CD14-positive monocyte (primary cell): Measurements from ENCODE around the gene LAD1.

DNA sequence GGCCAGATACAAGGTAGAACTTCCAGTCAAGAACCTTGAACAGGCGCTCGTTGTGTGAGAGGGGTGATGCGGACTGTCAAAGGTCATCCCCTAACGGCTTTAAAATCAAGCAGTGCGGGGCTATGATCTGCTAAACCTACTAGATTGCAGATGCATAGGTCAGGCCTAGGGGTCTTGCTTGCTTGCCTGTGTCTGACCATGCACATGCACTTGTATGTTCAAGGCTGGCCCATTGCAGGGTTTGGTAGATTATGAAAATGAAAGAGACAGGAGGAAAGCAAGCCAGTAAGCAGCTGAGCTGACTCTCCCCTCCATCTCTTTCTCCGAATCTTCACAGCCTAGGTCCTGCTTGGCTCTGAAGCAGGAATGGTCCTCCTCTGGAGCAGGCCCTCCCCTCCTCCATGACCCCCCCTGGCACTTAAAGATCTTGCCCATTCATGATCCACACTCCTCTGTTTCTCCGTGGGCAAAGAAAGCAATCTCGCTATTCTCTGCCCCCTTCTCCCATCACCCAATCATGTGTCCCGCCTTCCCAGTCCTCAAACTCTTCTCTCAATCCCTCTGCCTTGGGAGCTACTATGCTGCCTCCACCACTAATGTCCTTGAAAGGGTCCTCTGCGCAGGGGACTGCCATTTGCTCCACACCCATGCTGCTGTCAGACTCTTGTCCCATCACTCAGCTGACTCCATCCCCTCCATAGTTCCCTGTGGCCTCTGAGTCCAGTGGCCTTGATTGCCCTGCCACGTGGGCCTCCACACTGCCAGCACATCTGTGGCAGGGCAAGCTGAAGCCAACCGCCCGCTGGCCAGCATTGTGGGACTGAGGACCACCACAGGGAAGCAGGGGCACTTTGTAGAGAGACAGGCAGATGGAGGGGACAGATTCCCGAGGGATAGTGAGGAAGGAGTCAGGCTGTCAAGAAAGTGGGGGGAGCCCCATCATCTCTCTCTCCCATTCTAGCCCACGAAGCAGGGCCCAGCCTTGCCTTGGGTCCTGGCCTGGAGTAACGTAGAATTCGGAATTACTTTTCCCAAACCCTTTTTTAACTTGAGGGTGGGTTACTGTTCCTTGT, 1.2 kb upstream of the TNNT2 start:
- CAGE, long polyA plus RNA: no peak

DNA sequence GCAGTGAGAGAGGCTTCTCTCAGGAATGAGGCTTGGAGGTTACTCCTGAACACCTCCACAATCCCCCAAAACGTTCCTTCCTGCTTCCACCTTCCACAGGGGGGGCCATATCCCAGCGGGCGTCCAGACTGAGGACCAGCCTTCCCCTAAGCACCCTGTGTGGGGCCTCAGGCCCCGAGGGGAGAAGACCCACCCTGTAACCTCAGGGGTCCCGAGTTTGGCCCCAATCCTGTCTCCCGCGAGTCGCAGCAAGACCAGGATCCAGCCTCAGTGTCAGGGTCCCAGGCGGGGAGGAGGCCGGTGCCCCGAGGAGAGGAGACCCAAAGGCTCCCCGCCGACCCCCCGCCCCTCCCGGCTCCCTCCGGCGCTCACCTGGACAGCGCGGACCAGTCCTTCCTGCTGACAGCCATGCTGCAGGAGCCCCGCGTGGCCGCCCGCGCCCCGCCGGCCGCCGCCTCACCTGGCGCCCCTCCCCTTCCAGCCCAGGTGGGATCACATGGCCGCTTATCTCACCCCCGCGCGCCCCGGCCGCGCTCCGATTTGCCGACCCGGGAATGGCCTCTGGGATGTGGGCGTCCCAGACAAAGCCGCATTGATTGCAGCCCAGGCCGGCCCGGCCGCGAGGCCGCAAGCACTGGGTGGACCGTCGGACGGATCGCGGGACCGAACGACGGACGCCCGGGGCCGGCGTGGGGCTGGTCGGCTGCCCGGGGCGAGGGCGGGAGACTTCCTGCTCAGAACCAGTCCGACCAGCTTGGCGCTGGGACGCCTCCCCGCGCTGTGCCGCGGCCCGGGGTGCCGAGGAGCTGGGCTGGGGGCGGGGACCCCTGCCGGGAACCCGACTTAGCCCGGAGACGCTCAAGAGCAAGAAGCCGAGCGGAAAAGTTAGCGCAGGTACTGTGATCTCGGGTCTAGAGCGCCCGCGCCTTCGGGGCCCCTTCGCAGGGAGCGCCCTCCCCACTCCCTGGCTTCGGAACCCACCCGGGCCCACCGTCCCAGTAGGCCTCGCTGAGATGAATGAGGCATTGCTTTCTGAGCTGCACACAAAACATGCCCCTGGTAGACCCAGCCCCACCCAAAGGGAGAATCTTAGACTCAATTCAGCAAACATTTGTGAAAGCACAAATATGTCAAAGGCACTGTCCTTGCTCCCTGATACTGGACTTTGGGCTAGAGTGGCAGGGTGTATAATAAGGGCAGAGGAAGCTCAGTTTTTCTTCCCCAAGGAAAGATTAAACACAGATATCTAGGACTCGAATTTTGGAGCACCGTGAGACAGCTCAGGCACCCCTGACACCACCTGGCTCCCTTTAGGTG, at the start of gene LAD1:
Gene LAD1, minus strand, starts transcription at position 428 of the 1,317 bp plus-strand sequence.
- CAGE, long polyA plus RNA: no peak

DNA sequence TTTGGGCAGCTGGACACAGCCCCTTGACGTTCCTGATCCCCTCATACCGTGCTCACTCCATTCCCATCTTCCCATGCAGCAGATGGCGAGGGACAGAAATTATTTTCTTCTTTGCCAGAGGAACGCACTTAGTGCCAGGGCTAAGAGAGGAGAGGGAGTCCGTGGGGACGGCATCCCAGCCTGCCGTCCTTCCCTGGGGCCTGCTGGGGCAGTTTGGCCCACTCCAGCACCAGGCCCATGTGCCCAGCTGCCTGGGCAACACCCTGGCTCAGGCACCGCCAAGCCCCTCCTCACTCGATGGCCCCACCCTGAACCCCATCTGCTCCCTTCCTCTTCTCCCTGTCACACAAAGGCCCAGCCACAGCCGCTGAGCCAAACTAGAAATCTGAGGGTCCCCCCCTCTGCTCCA, 8.1 kb upstream of the TNNI1 start:
- CAGE, long polyA plus RNA: no peak

DNA sequence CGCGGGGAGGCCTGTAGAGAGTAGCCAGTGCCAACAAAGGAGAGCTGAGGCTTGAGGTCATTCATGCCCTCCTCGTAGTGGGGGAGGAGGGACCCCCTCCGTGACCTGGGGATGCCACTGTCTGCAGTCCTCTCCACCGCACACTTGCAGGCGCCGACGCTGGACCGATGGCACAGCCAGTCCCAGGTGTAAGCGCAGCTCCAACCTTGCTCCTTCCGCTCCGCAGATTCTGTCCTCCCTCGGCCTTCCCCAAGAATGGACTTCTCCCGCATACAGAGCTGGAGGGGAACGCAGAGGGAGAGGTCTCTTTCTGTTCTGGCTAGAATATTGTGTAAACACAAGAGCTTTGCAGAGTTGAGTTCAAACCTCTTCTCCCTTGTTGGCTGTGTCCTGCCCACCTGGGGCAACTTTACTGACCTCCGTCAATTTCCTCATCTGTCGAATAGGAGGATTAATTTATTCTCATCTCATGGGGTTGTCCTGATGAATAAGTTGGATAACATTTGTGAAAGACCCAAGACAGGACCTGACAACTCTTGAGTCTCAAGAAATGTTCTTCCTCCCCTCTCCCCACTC, 819 bp upstream of the PHLDA3 start:
- CAGE, long polyA plus RNA: no peak

GRCh38 chr1:201491242-201491483, 15.8 kb downstream of the CSRP1 start:
- CAGE, long polyA plus RNA: no peak

GRCh38 chr1:201656148-201656511, 117.2 kb downstream of the NAV1 start:
- CAGE, long polyA plus RNA: no peak

DNA sequence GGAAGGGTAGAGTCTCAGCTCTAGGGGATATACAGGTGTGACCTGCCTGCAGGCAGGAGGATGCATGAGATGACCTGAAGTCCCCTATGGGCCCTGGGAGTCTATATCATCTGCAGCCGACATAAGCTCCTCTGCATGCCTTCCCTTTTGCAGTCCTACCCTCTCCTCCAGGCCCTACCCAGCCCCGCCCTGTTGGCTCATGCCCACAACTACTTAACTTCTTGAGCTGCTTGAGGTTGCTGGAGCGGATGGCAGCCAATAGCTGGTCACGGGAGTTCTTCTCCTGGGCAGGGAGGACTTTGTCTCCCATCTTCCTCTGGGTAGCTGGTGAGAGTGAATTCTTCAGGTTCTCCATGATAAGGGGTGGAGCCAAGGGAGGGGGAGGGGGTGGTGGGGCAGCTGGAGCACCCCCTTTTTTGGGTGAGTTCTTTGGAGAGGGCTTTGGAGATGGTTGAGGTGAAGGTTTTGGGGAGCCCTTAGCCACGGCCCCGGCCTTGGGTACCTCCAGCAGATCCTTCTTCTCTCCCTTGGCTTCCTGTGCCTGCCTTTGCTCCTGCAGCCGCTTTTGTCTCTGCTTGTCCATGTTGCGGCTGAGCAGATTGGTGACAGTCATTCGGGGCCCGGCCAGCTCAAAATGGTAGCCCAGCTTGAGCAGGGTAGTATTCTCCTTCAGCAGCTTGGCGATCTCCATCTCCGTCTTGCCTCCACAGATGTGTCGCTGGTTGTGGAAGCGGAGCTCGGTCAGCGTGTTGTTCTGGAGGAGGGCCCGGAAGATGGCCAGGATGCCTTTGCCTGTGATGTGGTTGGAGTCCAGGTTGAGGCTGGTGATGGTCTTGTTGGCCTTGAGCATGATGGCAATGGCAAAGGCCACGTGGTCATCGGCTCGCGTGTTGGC, 10.6 kb downstream of the SHISA4 start:
- CAGE, long polyA plus RNA: no peak

GRCh38 chr1:201902831-201903655, 14.3 kb downstream of the SHISA4 start:
- CAGE, long polyA plus RNA: no peak

- CAGE, long polyA plus RNA: no peak
Measured at GRCh38 chr1:201903818-201904277, 15.2 kb downstream of the SHISA4 start.

DNA sequence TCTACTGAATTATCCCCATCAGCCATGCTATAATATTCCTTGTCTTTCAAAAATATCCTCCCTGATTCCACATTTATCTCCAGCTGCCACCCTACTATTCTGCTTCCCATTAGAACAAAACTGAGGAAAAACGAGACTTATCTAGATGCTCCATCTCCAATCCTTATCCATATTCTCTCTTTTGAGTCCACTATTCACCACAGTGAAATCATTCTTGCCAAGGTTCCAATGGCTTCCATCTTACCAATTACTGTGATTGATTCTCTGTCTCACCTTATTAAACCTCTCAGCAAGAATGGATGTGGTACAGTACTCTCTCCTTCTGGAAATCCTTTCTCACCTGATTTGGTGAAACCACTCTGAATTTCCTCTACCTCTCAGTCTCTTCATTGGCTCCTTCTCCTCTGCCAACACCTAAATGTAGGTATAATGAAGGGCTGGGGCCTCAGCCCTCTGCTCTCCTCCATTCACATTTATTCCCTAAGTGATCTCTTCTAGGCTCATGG, 11.8 kb downstream of the LMOD1 start:
- CAGE, long polyA plus RNA: no peak

GRCh38 chr1:201961878-201962161, 6.5 kb downstream of the TIMM17A start:
- CAGE, long polyA plus RNA: no peak

- CAGE, long polyA plus RNA: no peak
Measured at GRCh38 chr1:201982825-201983945, 737 bp downstream of the RNPEP start.

GRCh38 chr1:201997240-201997550, 13.2 kb upstream of the ELF3 start:
- CAGE, long polyA plus RNA: no peak

DNA sequence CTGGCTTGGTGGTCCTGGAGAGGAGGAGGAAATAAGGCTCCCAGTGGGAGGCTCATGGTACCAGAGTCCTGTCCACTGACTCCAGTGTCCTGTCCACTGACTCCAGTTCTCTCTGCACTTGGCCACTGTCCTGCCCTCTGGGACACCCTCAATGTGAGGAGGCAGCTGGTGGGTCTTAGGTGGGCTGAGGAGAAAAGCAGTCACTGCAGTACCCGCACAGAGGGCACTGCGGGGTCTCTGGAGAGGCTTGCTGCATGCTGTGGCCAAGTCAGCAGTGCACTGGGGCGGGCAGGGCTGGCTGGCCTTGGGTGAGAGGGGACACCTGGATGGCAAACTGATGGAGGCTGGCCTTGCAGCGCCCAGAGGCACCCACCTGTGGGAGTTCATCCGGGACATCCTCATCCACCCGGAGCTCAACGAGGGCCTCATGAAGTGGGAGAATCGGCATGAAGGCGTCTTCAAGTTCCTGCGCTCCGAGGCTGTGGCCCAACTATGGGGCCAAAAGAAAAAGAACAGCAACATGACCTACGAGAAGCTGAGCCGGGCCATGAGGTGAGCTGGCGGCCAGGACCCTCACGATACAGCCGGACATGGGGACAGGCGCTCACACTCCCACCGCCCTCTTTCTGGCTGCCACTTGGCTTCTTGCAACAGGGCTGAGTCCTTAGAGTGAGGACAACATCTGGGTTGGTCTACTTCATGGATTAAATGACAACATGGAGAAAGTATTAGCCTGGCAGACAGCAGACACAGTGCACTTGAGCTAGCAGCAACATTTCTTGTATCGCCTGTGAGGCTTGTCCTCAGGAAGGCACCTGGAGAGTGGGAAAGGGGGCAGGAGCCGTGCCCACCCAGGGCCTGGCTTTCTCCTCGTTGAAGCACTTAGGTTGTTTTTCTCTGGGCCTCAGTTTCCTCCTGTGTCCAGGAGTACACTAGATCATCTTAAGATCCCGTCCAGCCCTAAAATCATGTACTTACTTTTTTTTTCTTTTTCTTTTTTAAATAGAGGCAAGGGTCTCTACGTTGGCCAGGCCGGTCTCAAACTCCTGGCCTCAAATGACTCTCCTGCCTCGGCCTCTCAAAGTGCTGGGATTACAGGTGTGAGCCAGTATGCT, 3.4 kb downstream of the ELF3 start:
- CAGE, long polyA plus RNA: no peak

DNA sequence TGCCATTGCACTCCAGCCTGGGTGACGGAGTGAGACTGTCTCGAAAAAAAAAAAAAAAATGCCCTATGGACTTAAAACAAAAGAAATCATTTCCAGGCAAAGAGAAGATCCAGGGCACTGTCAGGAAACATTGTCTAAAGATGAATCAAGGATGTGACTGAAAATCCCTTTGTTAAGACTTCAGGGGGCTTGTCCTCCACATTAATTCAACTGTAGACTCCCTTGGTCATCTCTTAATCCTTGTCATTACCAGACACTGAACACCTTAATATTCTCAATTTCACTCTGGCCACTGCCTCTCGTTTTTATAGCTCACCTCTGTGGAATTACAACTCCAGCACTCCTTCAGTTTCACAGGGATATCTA, 20.8 kb downstream of the ELF3 start:
- CAGE, long polyA plus RNA: no peak

DNA sequence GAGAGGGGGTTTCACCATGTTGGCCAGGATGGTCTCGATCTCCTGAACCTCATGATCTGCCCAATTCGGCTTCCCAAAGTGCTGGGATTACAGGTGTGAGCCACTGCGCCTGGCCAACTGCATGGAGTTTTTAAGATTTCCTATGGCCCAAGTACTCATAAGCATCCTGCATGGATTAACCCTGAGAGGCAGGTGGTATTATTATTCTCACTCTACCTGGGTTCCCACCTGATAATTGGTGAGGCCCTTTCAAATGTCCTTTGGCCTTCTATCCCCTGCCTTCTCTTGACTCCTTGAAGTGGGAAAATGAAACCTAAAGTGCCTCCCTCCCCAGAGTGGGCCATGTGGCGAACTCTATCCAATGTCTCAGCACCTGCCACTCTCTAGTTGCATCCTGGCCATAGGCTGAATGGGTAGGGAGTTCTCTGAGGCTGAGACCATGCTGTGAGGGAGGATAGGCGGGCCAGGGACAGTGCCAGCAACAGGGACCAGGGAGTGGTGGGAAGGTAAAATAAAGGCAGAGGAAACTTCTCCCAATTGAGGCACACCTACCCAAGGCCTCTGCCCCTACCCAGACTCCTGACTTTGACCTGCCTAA, 35.3 kb downstream of the ELF3 start:
- CAGE, long polyA plus RNA: no peak

DNA sequence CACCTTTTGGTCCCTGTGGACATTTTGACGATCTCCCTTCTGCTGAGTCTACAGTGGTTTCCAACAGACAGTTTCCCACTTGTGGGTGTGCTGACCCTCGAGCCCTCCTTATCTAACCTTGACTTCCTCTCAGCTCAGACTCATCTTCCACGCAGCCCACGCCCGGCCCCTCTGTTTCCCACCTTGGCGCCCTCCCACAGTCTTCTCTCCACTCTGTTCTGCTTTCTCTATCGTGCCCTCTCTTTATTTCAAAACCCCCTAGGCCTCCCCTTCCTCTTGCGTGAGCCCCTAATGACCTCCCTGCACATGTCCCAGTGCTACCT, 6.1 kb upstream of the ARL8A start:
- CAGE, long polyA plus RNA: no peak

- CAGE, long polyA plus RNA: no peak
Measured at GRCh38 chr1:202159847-202160278, 539 bp downstream of the PTPN7 start.

GRCh38 chr1:202179896-202180468, 13.6 kb upstream of the LGR6 start:
- CAGE, long polyA plus RNA: no peak

GRCh38 chr1:202593854-202594210, 116.4 kb downstream of the SYT2 start:
- CAGE, long polyA plus RNA: no peak